Right cardiac atrium (tissue), 1 donor: Measurements from ENCODE around the gene KCNQ5.

DNA sequence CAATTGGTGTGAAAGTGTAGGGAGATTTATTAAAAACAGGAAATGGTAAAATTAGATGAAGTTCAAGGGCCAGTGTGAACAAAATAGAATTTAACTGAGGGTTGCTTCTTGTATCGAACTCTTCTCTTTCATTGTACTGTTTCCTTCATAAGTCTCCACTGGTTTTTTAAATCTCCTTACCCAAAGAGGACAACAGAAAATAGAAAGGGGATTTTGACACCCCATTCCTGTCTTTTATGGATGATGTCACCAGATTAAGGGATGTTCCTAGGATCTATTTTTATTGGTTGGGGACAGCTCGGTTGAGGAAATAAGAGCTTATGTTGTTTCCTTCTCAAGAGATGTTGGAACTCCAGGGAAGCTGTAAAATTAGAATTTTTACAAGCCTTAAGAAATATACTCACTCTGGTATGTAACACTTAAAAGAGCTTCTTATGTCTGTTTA is 171.4 kb downstream of the PHF3 start:
- PRO-cap = no peak

DNA sequence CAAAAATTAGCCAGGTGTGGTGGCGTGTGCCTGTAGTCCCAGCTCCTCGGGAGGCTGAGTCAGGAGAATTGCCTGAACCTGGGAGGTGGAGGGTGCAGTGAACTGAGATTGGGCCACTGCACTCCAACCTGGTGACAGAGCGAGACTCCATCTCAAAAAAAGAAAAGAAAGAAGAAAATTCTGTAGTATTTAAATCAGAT is 622.0 kb upstream of the EYS start:
- PRO-cap = no peak

DNA sequence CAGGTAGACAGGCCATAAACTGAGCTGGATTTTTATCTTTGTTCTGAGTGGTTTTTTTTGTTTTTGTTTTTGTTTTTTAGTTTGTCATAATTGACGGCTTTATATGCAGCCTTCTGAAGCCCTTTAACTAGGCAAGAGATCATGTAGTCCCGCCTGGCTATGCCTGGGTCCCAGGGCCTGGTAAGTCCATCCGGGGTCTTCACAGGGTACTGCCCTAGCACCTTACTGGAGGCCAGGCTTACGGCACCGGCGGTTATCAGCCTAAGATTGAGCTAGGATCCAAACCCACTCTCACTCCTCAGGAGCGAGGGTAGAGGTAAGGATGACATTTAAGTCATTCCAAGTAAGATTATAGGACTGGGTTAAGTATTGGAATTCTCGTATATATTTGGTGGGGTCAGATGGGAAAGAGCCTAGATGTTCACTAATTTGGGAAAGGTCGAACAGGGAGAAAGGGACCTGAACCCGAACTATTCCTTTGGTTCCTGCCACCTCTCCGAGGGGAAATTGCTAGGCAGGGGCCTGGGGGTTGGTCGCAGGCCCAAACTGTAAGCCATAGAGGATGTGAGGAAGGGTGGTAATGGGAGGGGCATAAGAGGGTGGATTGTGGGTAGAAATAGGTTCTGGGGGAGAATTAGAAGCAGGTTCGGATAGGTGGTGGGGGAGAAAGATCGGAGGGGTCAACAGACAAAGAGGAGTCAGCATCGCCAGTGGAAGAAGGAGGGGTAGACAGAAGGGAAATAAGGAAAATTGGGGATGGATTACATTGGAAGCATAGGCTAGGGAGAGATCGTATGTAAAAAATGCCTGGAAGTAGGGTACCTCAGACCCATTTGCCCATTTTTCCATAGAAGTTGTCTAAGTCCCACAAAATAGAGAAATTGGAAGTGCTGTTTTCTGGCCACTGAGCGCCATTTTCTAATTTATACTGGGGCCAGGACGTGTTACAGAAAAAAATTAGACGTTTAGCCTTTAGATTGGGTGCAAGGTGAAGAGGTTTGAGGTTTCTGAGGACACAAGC is 747.2 kb upstream of the ADGRB3 start:
- PRO-cap = no peak

GRCh38 chr6:68039542-68040073 is 595.5 kb upstream of the ADGRB3 start:
- PRO-cap = no peak

DNA sequence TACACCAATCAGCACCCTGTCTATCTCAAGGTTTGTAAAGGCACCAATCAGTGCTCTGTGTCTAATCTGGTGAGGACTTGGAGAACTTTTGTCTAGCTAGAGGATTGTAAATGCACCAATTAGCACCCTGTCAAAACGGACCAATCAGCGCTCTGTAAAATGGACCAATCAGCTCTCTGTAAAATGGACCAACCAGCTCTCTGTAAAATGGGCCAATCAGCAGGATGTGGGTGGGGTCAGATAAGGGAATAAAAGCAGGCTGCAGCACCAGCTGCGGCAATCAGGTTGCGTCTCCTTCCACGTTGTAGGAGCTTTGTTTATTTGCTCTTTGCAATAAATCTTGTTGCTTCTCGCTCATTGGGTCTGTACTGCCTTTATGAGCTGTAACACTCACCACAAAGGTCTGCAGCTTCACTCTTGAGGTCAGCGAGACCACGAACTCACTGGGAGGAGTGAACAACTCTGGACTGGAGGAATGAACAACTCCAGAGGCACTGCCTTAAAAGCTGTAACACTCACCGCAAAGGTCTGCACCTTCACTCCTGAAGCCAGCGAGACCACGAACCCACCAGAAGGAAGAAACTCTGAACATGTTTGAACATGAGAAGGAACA is 248.2 kb downstream of the ADGRB3 start:
- PRO-cap = no peak

DNA sequence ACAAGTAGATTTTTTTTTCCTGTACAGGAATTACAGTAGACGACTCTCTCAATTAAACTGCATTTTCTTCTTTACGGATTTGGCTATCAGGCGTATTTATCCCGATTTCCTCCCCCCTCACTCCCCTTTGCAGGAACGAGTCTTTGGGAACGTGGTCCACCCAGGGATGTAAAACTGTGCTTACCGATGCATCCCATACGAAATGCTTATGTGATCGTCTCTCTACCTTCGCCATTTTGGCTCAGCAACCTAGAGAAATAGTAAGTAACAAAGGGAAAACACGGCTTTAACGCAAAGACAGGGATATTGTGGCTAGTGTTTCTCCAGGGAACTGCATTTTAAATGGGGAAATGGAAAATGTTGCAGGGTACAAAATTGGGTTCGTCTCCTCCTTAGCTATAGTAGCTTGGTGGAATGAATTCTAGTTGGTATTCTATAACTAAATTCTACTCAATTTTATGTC is 563.6 kb downstream of the LMBRD1 start:
- PRO-cap = no peak

GRCh38 chr6:69769126-69769545 is 27.7 kb downstream of the LMBRD1 start:
- PRO-cap = no peak

- PRO-cap = no peak
Measured at GRCh38 chr6:69816003-69816330, 19.2 kb upstream of the LMBRD1 start.

DNA sequence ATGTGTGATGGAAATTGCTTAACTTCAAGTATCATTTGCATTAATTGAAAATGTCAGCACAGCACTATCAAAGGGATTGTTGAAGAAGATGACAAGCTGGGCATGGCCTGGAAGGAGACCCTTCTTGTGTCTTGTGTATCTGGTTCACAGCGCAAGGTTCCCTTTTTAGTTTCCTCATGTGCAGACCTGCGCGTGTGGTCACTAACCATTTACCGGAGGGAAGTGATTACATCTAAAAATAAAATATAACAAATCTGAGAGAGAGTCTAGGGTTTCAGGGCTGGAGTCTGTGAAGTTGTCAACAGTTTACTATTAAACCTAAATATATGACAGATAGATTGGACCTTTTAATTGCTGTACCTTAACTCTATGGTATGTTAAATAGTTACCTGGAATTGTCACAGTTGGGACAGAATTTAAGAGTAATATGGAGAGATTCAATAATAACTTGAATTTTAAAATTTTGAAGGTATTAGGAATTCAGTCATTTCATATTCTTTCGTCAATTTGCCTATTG is 15.5 kb downstream of the COL19A1 start:
- PRO-cap = no peak

- PRO-cap = no peak
Measured at GRCh38 chr6:70394422-70395348, 18.6 kb upstream of the FAM135A start.

DNA sequence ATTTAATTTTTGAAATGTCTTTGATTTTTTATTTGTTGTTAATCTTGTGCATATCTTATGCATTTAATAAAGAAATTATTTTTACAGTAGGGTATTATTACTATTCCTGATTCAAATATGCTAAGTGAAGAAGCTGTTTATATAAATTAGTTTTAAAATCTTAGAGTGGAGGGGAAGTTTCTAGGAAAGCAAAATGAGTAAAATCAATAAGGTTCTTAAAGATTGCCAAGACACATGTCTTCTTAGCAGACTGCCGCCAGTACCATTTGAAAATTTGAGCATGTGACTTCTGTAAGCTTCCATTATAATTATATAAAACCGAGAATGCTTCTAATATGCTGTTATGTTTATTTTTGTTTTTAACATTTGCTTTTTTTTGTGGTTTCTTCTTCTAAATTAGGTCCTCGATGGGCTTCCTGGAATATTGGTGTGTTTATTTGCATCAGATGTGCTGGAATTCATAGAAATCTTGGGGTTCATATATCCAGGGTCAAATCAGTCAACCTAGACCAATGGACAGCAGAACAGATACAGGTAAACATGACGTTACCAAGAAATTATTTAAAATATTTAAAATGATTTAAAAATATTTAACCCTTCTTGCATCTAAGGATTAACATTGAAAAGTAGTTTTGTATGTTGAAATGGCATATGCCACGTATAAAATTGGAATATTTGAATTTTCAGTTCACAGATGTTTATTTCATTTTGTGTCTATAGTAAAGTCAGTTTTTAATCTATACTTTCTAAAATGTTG is 64.5 kb downstream of the SMAP1 start:
- PRO-cap = no peak

- PRO-cap = unidirectional peak, minus-strand start at chr6:71289375
Measured at GRCh38 chr6:71289186-71289864, 714 bp downstream of the OGFRL1 start.

- PRO-cap = no peak
Measured at GRCh38 chr6:71359246-71359909, 70.8 kb downstream of the OGFRL1 start.

- PRO-cap = no peak
Measured at GRCh38 chr6:71404073-71404674, 115.6 kb downstream of the OGFRL1 start.

DNA sequence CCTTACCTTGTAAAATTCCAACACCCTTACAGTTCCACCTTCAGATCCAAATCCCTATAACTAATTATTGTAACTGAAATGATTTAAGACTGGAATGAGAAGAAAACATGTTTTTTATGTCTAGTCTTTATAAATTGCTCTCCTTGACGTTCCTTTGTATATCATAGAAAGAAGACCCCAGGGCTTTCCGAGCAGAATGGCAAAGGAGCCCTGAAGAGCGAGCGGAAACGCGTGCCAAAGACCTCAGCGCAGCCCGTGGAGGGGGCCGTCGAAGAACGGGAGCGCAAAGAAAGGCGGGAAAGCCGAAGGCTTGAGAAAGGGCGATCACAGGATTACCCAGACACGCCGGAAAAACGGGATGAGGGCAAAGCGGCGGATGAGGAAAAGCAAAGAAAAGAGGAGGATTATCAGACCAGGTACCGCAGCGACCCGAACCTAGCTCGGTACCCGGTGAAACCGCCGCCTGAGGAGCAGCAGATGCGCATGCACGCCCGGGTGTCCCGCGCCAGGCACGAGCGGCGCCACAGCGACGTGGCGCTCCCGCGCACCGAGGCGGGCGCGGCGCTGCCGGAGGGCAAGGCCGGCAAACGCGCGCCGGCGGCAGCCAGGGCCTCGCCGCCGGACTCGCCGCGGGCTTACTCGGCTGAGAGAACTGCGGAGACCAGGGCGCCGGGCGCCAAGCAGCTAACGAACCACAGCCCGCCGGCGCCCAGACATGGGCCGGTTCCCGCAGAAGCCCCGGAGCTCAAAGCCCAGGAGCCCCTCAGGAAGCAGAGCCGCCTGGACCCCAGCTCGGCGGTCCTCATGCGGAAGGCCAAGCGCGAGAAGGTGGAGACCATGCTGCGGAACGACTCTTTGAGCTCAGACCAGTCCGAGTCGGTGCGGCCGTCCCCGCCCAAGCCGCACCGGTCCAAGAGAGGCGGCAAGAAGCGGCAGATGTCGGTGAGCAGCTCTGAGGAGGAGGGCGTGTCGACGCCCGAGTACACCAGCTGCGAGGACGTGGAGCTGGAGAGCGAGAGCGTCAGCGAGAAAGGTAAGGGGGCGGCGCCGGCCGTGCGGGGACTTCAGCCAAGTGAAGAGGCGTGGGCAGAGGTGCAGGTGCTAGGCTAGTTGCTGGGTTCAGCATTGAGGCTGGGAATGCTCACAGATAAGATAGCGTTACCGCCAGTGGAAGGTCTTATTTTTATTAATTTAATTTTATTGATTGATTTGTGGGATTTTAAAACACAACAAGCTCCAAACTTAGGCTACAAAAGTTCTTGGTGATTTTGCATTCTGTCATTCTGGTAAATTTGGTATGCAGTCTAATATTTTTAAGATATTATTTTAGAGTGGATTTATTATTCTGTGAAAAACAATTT is 296.2 kb downstream of the RIMS1 start:
- PRO-cap = no peak

DNA sequence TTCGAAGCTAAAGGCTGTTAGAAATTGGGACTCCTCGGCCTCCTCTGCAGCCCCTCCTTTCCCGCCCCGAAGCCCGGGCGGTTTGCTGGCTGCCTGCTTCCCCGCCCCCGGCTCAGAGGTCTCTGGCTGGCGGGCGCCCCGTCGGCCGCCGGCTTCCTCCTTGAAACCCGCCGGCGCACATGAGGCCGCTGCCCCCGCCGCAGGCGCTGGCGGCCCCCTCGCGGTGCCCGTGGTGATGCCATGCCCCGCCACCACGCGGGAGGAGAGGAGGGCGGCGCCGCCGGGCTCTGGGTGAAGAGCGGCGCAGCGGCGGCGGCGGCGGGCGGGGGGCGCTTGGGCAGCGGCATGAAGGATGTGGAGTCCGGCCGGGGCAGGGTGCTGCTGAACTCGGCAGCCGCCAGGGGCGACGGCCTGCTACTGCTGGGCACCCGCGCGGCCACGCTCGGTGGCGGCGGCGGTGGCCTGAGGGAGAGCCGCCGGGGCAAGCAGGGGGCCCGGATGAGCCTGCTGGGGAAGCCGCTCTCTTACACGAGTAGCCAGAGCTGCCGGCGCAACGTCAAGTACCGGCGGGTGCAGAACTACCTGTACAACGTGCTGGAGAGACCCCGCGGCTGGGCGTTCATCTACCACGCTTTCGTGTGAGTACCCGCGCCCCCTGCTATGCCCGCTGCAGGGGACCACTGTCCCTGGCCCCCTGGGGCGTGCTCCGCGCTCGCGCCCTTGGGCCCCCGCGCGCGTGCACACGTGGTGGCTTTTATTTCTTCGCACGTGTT is at the start of gene KCNQ5:
KCNQ5 (plus strand) TSS at position 115 of the 773 bp plus-strand sequence.
- PRO-cap = no peak

GRCh38 chr6:73388698-73389693 is 5.6 kb upstream of the DDX43 start:
- PRO-cap = no peak

DNA sequence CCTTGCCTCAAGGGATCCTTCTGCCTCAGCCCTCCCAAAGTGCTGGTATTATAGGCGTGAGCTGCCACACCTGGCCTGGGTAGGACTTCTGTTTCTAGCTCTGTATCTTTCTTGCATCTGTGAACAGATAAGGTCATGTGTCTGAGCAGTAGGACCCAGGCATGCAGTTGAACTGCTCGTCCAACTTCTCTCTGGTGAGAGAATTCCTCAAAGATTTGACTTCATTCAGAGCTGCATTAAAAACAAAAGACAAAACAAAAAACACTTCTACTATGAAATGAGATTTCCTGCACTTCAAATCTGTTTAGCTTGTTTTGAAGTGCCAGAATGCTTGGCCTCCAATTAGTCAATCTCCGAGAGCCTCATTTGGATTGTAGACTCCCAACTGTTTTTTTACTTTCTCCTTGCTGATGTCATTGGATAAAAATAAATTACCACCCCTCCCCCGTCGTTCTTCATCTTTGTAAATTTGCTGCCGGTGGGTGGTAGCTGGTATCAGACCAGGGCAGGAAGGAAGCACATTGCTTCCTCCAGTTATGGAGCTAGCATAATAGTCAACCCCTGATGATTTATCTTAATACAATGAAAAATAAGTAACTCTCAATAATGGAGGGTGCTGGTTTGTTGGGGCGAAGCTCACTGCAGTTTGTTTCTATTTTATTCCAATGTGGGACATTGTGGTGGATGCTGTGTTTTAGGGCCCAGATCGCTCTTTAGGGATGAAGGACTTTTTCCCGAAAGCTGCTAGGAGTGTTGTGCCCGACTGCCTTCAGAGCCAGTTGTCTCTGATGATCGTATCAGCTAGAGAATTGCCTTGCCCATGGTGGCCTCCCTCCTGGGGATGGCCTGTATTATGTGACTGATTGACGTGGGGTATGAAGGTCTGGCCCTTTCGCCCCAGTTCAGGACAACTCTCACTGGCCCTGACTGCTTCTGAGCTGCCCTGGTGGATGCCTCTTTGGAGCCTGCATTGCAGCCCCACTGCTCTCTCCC is 17.8 kb downstream of the CD109 start:
- PRO-cap = no peak

DNA sequence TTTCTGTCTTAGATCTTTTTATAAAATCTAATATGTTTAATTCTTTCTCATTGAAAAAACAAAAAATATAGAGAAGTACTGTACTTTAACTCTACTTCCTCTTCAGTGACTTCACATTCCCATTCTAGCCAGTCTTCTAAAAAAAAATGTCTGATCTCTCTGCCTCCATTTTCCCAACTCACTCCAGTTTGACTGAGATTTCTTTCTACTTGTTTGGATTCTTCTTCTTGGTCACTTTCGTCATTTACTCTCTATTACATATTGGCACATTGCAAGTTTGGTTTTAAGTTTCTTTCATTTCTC is 51.1 kb downstream of the CD109 start:
- PRO-cap = no peak

GRCh38 chr6:75143209-75143599 is 62.6 kb downstream of the COL12A1 start:
- PRO-cap = no peak